Parietal lobe (tissue), 2 donors: ENCODE results near the gene MSANTD2.

- RAMPAGE, long total RNA: no peak
These were observed 20.9 kb downstream of the TBRG1 start for GRCh38 chr11:124643247-124644261.

GRCh38 chr11:124670728-124671244 is 2.8 kb downstream of the SIAE start:
- RAMPAGE, long total RNA: no peak

DNA sequence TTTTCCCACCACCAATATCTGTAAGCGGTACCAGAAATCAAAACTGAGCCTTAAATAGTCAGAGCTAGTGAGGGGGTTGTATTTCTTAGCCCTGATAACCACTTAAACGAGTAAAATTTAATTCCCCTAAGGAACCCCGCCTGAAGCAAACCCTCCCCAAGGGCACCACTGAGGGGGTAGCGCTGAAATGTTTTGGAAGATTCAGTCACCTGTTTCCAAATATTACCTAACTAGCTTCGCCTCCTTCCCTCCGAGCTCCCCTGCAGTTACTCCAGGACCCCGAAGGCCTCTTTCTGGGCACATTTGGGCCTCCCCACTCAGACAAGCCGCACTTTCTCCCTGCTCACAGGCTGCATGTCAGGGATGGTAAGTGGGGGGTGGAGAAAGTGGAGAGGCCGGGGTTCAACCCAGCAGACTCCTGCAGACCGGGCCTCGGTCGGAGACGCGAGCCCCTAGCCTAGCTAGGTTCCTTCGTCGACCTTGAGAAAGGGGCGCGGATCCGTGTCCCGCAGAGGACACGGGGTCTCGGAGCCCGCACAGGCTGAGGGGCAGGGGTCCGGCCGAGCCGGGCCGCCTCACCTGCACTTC is 382 bp downstream of the SIAE start:
- RAMPAGE, long total RNA: no peak

DNA sequence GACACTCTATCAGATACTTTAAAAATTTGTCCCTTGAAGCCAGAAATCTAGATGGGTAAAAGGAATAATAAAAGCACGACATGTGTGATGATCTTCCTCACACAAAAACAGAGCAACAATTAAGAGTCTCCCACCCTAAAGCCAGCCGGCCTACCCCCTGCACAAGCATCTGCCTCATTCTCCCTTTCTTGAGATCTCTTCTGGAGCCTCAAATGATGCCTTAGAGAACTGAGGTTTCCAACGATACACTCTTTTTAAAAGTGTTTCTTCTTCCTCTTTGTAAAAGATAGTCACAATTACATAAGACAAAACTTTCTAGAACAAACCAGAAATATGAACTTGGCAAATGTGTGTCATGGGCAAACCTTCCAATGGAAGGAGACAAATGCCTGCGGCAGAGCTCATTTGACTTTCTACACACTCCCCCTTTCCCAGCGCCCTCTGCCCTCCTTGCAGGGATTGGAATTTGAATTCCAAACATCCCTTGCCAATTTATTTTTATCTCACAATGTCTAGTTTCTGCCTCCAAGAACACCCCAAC is 14.6 kb upstream of the ESAM start:
- RAMPAGE, long total RNA: no peak

DNA sequence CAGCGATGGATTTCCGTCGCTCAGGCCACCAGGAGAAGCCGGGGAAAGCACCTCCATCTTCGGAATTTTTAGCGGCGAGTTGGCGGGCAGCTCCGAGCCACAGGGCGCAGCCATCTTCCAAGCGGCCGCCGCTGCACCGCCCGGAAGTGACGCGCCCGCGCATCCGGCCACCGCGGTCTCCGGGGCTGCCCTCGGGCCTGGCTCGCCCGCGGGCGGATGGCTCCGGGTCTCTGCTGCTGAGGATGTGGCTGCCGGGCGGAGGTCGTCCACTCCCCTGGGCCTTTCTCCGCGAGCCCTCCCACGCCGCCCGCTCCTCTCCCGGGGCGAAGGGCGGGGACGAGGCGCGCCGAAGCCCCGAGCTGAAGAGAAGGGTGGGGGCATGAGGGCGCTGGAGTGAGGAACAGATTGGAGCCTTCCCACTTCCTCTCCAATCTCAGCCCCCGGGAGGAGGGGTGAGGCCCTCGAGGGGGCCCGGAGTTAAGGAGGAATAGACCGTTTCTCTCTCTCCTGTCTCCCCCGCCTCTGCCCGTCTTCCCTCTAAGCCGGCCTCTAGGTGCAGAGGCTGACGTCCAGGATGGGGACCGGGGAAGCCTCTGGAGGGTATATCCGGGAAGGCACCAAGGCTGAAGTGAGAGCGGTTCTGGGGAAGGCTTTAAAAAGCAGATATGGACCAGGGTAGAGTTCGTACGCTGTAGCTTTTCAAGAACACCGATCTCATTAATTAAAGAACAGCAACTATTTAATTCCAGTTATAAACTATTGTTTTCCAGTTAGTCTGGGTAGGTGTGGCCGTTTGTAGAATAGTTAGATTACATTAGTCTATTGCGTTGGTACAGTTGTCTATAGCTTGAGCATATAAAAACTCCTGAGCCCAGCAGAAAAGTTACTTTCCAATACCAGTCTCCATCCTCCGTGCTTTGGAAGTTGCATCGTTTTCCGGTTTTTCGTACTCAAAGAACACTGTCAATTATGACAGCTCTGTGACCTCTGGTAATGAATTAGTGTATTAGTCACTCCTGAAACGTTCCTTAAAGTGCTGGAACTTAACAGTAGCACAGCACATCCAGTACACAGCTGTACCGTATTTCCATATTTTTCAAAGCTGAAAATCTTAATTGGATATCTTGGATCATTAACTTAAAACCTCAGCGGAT is at the start of gene MSANTD2:
TSS of gene MSANTD2 (minus strand) at position 140 of the 1,154 bp plus-strand sequence.
- RAMPAGE, long total RNA: no peak

- RAMPAGE, long total RNA: no peak
These were observed 7.7 kb downstream of the SLC37A2 start for GRCh38 chr11:125070647-125071283.

- RAMPAGE, long total RNA: no peak
These were observed 2.9 kb downstream of the PKNOX2 start for GRCh38 chr11:125167141-125168131.

DNA sequence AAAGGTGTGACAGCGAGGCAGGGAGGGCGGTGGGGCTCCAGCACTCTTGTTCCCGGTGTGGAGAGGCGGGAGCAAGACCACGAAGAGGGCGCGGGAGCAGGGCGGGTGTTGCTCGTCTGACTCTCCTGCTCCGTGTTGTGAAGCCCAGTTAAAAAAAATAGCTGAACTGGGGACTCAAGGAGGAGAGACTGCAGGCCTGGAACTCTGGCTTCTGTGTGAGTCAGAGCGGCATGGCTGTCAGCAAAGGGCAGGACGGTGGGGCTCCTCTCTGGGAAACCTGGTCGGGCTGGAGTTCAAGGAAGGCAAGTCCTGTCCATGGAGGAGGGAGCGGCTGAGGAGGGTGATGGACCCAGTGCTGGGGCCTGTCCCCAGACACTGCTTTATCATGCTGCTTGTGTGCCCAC is 152.4 kb downstream of the FEZ1 start:
- RAMPAGE, long total RNA: no peak

DNA sequence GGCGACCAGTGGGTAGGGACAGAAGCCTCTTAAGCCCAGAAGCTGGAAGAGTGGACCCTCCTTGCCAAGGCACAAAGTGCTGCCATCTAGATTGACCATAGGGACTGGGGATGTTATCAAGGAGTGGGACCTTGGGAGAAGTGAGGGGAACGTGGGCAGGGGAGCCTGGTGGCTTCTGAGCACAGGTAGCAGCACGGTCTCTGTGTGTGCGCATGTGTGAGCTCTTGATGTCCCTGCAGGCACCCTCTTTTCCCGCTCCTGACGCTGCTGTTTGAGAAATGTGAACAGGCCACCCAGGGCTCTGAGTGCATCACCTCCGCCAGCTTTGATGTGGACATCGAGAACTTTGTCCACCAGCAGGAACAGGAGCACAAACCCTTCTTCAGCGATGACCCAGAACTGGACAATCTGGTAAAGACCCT is 110.7 kb downstream of the FEZ1 start:
- RAMPAGE, long total RNA: no peak

DNA sequence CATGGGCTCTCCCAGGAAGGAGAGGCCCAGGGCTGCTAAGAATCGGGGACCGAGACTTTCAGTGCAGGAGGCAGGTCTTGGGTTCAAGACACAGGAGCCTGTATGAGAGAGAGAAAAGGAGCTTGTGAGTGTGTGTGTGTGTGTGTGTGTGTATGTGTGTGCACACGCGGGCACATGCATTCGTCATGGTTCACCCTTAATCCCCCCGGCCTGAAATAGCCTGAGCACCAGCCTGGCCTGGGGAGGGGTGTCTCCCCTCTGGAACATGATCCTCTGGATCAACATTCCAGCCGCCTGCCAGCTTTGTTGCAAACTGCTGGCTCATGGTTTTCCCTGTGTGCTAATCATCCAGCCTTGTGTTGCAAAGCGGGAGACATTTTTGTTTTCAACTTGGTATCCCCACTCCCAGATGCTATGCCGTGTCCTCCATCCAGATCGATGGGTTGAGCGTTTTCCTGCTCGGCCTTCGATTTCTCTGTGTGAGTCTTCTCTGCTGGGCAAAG is 94.4 kb downstream of the FEZ1 start:
- RAMPAGE, long total RNA: no peak

GRCh38 chr11:125626880-125627289 is 1.9 kb downstream of the CHEK1 start:
- RAMPAGE, long total RNA: no peak

DNA sequence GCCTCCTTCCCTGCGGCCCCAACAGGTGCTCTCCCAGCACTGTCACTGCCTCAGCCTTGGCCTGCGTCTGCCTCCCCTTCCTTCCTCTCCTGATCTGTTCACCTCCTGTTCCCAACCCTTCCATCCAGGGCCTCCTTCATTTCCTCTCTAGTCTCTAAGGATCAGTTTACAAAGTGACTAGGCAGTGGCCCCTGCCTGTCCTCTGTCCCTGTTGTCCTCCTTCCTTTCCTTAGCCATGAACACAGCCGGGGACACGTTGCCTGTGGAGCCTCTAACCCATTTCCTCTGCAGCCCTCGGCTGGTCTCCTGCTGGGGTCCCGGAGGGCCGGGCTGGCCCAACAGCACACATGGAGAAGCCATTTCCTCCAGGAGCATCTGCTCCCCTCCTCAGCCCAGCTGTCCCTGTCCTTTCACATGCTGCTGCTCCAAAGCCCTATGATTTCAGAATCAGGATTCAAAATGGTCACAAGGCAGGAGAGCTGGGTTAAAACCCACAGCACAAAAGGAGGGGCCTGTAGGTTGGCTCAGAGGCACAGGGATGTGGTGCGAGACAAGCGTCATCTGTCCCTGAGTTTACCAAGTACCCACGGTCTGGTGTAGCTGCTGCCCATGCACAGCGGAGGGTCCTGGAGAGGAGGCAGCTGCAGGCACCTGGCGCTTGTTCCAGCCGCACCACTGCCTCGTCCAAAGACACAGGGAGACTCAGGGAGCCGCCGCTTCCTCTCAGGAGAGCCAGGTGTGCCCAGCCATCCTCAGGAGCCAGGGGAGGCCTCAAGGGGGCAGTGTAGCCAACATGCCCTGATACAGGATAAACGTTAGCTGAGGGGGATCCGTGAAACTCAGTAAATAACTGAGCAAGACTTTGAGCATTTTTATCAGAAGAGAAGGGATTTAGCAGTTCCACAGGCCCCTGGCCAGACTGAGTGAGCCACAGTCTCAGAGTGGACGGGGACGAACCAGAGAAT is 4.1 kb upstream of the VSIG10L2 start:
- RAMPAGE, long total RNA: no peak

DNA sequence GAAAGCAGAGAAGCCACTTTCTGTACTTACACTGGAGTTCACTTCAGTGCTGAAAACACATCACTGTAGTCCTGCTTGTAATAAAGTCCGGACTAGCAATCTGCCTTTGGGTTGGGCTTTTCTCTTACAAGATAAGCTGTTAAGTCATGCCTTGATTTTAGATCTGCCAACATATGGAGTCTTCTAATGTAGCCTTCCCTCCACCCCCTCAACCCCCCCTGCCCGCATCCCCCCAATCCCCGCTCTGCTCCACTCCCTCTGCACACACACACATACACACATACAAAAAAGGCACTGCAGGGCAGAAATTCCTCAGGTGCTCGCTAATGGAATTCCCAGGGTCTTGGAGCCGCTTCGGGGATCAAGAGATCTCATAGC is 3.4 kb downstream of the CDON start:
- RAMPAGE, long total RNA: no peak

DNA sequence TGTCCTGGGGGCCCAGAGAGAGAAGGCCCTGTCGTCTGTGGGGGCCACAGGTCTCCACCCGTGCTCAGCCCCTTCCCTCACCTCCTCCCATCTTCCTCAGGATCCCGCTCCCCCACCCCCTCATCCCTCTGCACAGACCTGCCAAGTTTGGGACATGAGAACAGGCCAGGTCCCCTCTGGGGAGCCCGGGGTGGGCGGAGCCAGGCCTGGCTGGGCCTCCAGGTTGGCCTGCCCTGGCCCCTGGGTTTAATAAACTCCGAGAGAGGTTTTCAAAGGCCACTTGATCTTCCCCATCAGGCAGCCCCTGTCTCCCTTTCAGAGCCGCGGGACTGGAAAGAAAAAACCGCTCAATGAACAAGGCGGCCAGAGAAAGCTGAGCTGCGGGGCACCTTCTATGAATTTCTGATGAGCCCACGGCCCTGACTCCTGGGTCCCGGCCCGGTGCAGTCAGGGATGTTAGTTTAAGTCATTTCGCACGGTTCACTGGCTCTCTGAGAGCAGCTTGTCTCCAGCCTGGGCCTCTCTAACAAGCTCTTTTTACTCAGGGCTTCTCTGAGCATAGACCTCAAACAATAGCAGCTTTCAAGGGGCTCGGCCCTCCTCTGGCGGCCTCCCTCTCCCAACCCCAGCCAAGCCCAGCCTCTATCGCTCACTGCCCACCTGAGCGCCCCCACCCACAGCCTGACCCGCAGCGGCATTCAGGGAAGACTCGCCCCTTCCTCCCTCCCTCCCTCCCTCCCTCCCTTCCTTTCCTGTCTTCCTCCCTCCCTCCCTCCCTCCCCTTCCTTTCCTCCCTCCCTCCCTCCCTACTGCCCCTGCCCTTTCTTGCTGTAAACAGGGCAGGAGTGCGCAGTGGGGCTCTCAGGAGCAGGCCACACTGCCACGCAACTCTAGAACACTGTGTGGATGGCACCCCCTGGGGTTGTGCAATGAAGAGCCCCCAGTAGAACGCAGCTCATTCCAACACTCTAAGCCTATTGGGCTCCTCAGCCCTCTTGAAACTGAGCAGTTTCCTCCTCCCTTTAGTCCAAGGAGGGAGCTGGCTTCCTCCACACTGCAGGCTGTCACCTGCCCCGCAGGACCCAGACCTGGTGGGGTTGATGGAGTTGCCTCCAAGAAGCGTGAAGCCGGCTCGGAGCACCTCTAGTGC is 64.6 kb downstream of the RPUSD4 start:
- RAMPAGE, long total RNA: no peak

- RAMPAGE, long total RNA: no peak
These were observed 19.2 kb downstream of the RPUSD4 start for GRCh38 chr11:126192117-126192738.

GRCh38 chr11:126202290-126202769 is 9.1 kb downstream of the RPUSD4 start:
- RAMPAGE, long total RNA: no peak

DNA sequence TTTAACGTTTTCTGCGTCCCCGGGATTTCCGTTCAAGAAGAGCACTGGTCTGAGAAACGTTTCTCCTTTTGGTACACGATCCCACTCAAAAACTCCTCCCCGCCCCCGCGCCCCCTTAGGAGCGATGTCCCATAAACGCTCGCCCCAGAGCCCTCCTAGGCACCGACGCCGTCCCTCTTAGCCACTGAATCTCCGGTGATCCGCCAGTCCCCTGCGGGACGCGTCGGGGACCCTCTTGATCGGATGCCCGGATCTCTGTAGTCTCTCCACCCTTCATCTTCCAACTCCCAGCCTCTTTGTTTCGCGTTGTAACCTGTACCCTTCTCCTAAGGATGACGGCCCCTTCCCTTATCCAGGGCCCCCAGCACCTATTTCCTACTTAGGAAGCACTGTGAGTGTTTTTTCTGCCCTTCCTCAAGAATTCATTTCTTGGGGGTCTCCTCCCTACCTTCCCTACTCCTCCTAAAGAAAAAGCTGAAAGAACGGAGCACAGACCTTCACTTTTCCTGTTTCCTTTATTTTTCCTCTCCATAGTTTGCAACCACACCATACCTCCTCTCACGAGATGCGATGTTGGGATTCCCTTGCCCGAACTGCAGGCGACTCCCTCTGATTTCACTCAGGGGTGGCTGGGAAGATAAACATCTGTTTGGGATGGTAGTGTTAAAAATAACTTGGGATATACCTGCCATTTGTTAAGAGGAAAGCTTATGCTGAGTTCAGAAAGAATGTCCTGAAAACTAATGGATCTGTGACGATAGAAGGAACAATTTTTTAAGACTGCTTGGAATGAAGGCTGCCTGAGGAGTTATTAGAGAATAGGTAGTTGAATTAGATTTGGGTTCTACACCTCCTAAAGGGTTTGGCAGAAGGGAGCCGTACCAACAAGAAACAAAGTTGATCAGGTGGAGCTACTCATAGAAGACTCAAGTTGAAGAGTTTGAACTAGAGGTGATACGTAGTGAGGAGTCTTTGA is 590 bp downstream of the FAM118B start:
- RAMPAGE, long total RNA: no peak

DNA sequence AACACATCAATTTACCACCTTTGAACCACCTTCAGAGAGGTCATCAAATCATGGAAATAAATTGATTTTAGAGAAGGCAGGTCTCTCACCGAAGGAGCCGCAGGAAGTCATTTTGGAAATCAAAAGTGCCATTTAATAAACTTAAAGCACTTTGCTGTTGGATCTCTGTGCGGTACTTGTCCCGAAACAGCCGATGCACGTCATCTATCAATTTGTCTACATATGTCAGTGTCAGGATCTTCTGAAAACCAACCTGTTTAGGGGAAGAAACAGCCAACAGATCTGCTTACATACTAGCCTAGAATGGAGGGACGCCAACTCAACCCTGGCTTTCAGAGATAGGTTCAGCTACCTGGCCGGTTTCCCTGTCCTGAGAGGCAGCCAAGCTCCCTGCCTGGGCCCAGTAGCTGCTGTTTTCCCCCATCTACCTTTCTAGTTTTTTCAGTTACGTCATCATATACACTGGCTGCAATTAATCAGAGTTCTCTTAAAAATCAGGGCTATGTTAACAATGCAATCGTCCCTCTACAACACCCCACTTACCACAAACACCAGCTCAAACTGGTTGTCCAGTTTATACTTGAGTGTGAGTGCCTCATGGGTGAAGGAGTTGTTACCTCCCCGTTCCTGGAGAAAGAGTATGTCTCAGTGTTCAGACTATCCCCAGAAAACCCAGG is 1.1 kb downstream of the SRPRA start:
- RAMPAGE, long total RNA: no peak

DNA sequence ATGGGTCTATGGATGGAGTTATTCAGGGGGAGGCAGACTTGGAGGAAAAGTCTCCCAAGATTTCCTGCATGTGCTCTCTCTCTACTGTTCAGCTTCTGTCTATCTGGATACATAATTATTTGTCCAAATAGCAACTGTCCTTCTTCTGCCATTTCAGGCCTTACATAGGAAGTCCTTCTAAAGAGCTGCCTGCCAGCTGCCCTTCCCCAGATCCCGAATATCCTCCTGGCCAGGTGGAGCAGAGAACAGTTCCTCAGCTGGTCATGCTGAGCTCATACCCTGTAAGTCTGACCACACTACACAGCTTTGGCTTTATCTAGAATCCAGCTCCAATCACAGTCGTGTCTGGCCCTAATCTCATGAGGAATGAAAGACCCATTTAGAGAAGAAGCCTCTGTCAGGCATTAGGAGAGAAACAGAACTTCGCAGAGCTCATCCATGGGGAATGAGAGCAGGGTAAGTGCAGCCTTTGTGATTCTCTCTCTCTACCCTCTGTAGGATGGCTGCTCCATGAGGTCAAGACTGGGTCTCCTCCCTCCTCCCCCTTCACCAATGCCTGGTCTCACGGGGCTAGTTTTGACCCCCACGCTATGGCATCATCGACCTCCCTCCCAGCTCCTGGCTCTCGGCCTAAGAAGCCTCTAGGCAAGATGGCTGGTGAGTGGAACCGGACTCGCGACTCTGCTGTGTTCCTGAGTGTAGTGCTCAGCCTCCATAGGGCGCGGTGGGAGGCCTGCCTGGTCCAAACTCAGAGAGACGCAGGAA is 7.6 kb downstream of the TIRAP start:
- RAMPAGE, long total RNA: no peak

DNA sequence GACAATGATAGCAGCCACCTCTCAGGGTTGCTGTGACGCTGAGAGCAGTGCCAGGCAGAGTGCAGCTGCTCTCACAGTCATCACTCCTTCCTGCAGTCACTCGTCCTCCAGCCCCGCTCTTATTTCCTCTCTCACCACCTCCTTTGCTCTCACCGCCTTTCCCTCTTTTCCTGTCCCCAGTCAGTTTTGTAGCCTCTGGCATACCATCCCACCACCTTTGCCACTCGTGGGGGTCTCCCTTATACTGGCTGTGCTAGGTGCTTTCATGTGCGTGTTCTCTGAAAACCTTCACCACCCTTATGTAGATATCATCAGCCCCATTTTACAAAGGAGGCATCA is 19.4 kb upstream of the ST3GAL4 start:
- RAMPAGE, long total RNA: no peak